Stomach (tissue), 7 donors: ENCODE measurements around the gene PCARE.

DNA sequence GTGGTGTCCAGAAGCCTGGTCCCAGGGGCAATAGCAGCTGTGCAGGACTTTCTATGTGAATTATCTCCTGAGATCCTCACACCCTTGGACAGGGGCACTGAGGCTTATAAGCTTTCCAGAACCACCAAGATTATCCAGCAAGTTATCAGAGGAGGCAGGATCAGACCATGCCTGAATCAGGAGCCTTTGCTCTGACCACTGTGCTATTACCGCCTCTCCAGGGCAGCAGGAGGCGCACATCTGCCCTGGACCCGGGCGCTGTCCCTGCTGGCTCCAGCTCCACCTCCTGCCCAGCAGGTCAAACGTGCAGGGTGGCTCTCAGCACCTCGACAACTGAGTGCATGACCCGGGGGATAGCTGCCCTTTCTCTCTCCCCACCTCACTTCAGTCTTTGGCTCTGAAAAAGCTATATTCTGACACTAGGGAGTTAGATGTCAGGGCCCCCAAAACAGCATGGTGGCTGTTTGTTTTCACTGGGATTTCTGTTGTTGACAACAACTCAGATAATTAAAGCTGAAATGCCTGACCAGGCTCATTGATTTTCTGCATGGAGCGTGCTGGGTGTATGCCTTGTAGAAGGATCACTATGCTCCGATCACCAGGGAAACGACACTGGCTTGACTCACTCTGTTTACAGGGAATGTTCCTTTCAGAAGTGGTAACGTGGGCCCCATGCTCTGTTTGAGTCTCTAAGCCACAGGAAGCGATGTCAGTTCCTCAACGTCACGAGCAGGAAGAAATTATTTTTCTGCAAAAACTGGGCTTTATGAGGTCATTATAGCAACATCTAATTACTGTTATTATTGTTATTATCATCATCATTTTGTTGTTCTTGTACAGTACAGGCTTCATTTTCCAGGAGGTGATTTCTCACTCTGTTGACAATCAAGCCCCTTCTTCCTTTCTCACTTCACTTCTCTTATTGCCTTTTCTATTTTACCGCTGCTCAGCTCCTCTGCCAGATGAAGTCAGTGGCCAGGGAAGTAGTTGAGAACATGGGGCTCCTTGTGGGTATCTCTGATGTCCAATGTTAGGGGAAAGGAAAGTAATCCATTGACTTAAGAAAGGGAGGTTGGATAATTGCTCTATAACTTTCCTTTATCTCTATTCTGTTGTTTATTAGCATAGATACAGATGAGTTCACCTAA is 125.6 kb downstream of the PLB1 start:
- PRO-cap: bidirectional peak, plus-strand start at position 680 of the sequence, minus-strand start at position 614 of the sequence
- RAMPAGE, long total RNA, 5 experiments: no peak in any of the 5 experiments
- RRBS: 17% methylated on average over 4 of the region's 15 CpGs

DNA sequence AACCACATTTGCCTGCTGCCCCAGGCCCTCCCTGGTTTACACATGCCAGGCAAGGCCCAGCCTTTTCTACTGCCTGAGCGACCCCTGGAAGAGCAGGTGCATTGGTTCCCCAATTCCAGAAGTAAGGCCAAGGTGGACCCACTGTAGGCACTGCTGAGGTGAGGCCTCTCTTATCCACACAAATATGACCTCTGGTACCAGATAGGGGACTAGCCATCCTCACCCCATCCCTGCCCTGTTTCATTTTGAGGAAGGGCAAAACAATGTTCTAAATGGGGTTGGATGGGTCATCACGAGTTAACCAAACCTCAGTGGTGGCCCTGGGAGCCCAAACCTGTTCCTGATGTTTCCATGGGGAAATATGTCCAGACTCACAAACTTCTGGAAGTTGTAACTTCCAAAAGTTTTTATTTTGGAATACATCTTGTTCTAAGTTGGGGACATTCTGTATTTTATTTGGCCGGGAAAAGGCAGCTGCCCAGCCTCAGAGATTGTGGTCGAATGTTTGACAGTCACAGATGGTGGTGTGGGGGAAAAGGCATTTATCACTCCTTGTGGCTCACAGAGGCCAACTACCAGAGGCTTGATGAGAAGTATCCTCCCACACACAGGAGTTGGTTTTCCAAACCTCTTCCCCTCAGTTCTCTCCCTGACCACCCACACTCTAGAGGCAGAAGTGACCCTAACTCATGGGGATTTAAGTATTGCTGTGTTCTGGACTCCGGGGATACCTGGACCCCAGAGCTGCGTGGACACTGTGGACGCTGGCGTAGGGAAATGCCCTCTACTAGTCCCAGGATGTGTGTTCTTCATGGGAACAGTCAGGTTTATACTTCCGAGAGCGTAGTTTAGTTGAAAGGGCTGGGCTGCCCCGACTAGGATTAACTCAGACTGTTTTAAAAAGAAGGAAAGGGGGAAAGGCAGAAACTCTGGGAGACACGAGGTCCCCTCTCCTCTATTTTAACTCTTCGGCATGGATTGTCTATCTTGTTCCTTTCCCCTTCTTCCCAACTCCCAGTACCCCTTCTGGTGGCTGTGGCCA is 124.7 kb upstream of the PPP1CB start:
- PRO-cap: unidirectional peak, plus-strand start at position 640 of the sequence
- RAMPAGE, long total RNA, 5 experiments: no peak in any of the 5 experiments
- RRBS: no CpG with 5 or more reads among the region's 13 CpGs

GRCh38 chr2:28630176-28630750 is 121.4 kb upstream of the PPP1CB start:
- PRO-cap: no peak
- RAMPAGE, long total RNA, 5 experiments: no peak in any of the 5 experiments
- RRBS: no CpG with 5 or more reads among the region's 5 CpGs

GRCh38 chr2:28631478-28632144 is 120.0 kb upstream of the PPP1CB start:
- PRO-cap: no peak
- RAMPAGE, long total RNA, 5 experiments: no peak in any of the 5 experiments
- RRBS: no CpG with 5 or more reads among the region's 9 CpGs

DNA sequence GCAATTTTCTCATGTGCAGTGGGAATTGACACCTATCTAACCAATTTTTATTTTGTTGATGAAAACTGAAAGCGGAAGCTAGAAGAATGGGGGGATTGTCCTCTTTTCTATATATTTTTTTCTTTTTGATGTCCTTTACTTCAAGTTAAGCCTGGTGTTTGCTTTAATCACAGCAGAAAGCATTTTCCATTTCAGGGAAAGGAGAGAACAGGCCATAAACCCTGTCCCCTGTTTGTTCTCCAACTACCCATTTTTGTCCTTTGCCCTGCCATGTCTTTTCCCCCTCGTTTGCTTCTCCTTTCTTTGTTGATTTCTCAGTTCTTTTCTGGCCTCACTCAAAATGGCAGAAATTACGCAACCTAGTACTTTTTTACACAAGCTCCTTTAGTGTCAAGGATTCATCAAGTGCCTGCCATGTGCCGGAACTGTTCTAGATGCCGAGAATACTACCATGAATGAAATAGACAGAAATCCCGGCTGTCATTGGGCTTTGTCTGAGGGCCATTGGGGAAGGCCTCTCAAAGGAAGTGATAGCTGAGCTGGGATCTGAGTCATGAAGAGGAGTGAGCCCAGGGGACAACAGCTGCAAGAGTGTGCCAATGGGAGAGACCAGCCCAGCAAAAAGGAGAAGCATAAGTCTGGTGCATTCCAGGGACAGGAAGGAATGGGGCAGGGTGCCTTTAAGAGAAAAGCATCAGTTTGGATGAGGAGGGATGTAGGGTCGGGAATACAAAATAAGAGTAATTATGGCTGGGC is 34.4 kb upstream of the PPP1CB start:
- PRO-cap: no peak
- RAMPAGE, long total RNA, 5 experiments: no peak in any of the 5 experiments
- RRBS: no CpG with 5 or more reads among the region's 7 CpGs

- PRO-cap: no peak
- RAMPAGE, long total RNA, 5 experiments: no peak in any of the 5 experiments
- RRBS: 21% methylated on average over 3 of the region's 11 CpGs
Measured at GRCh38 chr2:29012123-29012990, 31.3 kb downstream of the TOGARAM2 start.

GRCh38 chr2:29033253-29033599 is 41.1 kb downstream of the PCARE start:
- PRO-cap: no peak
- RAMPAGE, long total RNA, 5 experiments: no peak in any of the 5 experiments
- RRBS: no CpG with 5 or more reads among the region's 2 CpGs

- PRO-cap: no peak
- RAMPAGE, long total RNA, 5 experiments: no peak in any of the 5 experiments
- RRBS: no CpG with 5 or more reads among the region's 4 CpGs
Measured at GRCh38 chr2:29053583-29054163, 20.6 kb downstream of the PCARE start.

DNA sequence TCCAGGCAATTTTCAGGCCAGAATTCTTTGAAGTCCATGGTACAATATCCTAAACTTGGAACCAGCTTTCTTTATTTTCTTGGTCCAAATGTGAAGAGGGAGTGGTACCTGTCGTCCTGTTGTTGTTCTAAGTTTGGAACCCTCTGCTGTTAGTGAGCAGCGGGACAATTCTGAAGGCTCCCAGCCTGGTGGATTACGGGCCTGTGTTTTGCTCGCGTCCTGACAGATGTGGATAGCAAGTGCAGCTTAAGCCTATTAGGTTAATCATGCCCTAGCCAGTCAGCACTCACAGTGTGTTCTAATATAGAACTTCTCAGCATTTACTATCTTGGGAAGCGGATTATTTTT is at the start of gene PCARE:
TSS of gene PCARE (minus strand) at position 172 of the 348 bp plus-strand sequence.
- PRO-cap: no peak
- RAMPAGE, long total RNA, 5 experiments: no peak in any of the 5 experiments
- RRBS: no CpG with 5 or more reads among the region's 6 CpGs

GRCh38 chr2:29113732-29114490 is 1.3 kb upstream of the CLIP4 start:
- PRO-cap: no peak
- RAMPAGE, long total RNA, 5 experiments: no peak in any of the 5 experiments
- RRBS: no CpG with 5 or more reads among the region's 5 CpGs

- PRO-cap: unidirectional peak, plus-strand start at chr2:30147227; bidirectional peak, plus-strand start at chr2:30147578, minus-strand start at chr2:30147499; unidirectional peak, minus-strand start at chr2:30147870
- RAMPAGE, long total RNA, 5 experiments: no peak in any of the 5 experiments
- RRBS: 1% methylated on average over 60 of the region's 132 CpGs
Measured at GRCh38 chr2:30147106-30148167, 630 bp downstream of the YPEL5 start.

DNA sequence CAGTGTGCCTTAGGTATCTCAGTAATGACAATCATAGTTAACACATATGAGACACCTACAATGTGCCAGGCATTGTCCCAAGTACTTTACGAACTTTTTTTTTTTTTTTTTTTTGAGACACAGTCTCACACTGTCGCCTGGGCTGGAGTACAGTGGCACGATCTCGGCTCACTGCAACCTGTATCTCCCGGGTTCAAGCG is 17.1 kb upstream of the LBH start:
- PRO-cap: no peak
- RAMPAGE, long total RNA, 5 experiments: no peak in any of the 5 experiments
- RRBS: no CpG with 5 or more reads among the region's 6 CpGs

DNA sequence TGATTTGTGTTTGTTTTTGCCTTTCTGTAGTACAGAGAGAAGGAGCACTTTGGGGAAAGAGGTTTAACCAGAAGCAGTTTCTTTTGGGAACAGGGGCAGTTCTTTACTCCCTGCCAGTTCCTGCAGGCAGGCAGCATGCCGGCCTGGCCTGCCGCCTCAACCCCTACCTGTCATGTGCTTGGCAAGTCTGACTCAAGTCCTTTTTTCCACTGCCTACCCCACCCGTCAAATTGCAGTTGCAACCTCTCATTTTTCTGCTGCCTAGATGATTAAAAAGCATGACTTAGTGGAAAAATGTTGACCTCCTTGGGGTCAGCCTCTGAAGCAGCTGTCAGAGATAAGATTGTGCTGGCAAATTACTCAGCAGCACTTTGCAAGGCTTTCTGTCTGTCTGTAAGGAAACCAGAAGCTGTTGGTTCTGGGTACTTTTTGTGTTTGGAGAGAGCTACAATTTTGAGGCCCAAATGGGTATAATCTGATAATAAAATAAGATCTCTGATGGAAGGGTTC is 21.7 kb downstream of the LBH start:
- PRO-cap: no peak
- RAMPAGE, long total RNA, 5 experiments: no peak in any of the 5 experiments
- RRBS: no CpG with 5 or more reads among the region's 3 CpGs

- PRO-cap: no peak
- RAMPAGE, long total RNA, 5 experiments: no peak in any of the 5 experiments
- RRBS: no CpG with 5 or more reads among the region's 16 CpGs
Measured at GRCh38 chr2:30361629-30362931, 85.0 kb upstream of the LCLAT1 start.

- PRO-cap: no peak
- RAMPAGE, long total RNA, 5 experiments: no peak in any of the 5 experiments
- RRBS: no CpG with 5 or more reads among the region's 12 CpGs
Measured at GRCh38 chr2:30422016-30422857, 24.8 kb upstream of the LCLAT1 start.

DNA sequence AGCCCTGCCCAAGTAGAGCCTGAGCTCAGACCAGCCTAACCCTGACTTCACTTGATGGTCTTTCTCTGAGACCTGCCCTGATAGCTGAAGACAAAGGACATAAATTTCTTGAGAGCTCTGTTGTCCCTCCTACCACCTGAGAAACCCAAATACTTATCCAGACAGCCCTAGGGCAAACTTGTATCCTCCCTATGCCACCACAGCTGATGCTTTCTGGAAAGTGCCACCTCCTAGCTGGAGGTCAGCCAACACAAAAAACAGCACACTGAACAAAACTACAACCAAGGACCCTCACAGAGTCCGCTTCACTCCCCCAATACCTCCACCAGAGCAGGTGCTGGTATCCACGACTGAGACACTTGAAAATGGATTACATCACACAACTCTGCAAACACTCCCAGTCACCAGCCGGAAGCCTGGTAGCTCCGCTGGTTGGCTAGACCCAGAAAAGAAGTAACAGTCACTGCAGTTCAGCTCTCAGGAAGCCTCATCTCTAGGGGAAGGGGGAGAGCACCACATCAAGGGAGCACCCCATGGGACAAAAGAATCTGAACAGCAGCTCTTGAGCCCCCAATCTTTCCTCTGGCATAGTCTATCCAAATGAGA is 175.3 kb downstream of the LCLAT1 start:
- PRO-cap: no peak
- RAMPAGE, long total RNA, 5 experiments: no peak in any of the 5 experiments
- RRBS: no CpG with 5 or more reads among the region's 4 CpGs

DNA sequence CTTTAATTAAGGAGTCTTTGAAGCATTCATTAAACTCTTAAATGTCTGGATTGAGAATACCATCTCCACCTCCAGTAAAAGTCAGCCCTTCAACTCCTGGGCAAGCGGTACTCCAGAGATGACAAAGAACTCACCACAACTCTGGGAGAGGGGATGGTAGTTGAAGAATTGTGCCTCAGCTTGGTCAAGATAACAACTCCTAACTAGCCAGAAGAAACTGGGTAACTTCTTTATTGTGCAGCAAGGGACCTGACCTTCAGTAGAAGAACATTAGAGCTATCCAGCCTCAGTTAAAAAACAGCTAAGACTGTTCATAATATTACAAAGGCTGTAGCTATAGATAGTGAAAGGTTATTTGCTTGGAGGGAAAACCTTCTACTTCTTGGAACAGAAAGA is 146.1 kb downstream of the CAPN13 start:
- PRO-cap: no peak
- RAMPAGE, long total RNA, 5 experiments: no peak in any of the 5 experiments
- RRBS: no CpG with 5 or more reads among the region's 1 CpG

DNA sequence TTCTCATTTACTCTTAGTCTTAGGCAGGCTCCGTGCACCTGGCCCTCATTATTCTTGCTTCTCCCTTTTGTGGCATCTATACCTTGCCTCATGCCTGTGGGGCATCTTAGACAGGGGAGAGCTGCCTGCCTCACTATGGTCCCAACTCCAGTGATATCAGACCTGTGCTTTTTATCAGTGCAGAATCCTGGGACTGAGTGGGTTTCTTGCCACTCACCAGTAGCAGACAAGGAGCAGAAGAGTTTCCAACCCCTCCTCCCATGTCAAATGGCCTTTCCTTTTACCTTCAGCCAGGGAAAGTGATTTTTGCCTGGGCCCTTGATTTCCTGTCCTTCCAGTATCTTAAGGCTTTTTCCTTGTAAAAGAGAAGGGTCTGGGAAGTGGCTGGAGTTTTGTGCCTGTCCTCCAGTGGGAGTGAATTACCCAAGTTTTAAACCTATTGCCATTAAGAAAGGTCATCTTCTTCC is 136.4 kb downstream of the CAPN13 start:
- PRO-cap: no peak
- RAMPAGE, long total RNA, 5 experiments: no peak in any of the 5 experiments
- RRBS: no CpG with 5 or more reads among the region's 1 CpG

- PRO-cap: no peak
- RAMPAGE, long total RNA, 5 experiments: no peak in any of the 5 experiments
- RRBS: 87% methylated on average over 1 of the region's 4 CpGs
Measured at GRCh38 chr2:31236948-31237179, 2.9 kb downstream of the EHD3 start.

DNA sequence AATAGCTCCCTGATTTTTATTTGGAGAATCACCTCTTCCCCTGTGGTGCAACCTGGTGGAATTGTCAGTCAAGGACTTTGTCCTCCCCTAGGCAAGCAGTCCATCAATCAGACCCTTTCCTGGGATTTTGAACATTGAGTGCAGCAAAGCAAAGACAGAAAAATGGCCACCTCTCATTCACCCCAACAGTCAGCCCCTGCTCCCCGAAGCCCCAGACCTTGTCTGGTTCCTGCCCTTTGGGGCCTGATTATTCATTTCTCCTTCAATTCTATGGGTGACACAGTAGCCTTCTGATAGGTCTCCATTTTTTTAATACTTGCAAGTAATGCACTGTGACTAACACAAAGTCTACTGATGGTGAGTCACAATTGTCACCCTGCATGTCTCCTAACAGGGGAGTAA is 63.5 kb downstream of the EHD3 start:
- PRO-cap: no peak
- RAMPAGE, long total RNA, 5 experiments: no peak in any of the 5 experiments
- RRBS: no CpG with 5 or more reads among the region's 1 CpG